ENCODE measurements around the genes ANKRD60 and RAB22A.

DNA sequence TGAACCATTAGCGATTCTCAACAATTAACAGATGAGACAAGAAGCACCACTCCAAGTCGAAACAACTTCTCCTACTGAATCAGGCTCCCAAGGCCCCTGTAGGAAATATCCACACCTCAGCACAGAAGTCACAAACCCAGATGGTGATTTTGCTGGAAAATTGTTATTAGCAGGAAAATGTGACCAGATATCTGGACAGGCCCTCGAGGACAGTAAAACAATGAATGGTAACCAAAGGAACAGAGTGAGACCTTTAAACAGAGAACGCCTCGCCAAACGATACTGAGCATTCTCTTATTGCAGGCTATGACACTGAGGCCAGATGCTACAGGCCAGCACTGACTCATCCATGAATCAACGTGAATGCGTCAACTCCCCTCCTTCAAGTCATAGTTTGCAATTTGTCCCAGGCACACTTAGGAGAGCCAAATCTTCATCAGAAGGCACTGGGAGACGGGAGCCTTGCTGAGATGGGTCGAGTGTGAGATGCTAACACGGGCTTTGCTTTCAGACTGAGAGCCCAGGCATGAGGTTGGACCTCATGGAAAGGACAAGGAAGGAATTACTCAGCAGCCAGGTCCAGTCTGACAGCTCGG, 60.9 kb downstream of the BMP7 start:
- PRO-cap = bidirectional peak, plus-strand start at position 446 of the sequence, minus-strand start at position 214 of the sequence

DNA sequence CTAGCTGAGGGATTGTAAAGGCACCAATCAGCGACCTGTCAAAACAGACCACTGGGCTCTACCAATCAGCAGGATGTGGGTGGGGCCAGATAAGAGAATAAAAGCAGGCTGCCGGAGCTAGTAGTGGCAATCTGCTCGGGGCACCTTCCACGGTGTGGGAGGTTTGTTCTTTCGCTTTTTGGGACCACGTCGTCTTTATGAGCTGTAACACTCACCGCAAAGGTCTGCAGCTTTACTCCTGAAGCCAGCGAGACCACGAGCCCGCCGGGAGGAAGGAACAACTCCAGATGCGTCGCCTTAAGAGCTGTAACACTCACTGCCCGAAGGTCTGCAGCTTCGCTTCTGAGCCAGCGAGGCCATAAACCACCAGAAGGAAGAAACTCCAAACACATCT, 1.9 kb upstream of the RAE1 start:
- PRO-cap = no peak

DNA sequence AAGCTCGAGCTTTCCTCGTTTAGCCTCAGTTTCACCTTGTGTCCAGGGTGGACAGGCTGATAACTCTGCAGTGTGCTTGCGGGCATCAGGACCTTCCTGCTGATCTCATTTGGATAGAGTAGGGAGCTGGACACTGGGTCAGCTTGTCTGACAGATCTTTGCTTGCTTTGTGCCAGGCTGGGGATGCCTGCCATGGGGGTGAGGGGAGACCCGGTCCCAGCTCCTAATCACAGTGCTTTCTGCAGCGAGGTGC, 7.6 kb downstream of the RBM38 start:
- PRO-cap = no peak

DNA sequence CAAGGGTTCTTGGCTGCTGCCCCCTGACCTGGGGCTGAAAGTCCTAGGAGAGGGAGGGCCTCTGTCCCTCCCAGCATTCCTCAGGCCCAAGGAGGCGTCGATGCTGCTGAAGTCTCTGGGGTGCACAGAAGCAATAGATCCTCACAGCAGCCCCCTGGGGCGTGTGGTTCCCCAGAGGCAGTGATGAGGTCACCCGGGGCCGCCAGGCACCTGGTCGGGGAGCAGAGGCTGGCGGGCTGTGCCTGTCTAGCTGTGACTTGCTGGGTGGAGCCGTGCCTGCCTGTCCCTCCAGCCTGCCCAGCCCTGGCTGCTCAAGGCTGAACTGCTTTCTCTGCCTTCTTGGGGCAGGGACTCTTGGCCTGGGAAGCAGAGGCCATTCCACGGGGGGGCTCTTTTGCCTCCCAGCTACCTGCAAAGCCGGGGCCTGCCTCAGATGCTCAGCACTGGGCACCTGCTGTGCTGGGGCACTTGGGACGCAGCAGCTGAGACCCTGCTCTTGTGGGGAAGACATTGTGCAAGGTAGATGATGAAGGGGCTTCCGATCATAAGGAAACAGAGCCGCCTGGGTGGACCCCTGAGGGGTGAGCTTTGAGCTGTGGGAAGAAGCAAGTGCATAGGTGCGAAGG, 10.0 kb downstream of the RBM38 start:
- PRO-cap = no peak

DNA sequence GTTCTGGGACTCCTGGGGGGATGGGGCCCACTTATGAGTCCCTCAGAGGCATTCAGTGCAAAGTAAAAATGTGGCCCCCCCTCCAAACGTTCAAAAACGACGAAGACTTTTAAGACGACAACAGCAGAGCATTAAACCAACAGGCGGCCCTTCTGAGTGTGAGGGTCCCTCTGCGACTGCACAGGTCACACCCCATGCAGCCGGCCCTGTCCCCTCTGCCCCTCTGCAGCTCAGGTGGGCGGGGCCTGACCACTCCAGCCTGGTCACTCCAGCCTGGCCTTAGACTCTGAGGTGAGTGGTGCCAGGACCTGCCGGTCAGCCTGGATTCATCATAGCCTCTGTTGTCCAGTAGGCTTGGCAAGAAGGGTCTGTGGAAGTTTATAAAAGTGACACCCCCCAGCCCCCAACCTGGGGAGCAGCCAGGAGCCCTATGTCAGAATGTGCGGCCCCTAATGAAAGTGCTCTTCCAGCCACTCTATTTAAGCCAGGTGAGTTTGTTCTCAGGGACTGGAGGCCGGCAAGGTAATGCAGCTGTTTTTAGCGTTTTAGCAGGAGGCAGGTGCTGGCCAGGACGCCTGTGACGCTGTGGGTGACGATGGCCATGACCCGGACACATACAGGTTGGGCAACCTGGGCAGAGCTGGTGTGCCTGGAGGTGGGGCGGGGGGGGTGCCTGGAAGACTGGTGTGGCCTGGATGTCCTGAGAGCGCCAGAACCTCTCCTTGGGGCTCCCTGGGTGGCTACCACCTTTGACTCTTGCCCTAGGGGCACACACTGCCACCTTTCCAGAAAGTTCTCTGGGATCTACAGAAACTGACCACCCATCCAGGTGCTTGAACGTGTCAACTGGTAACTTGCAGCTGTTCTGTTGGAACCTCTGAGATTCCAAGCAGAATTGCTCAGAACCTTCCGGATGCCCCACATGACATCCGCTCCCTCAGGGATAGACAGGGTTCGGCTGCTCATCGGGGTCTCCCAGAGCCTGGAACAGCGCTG, 51.6 kb downstream of the RBM38 start:
- PRO-cap = no peak

- PRO-cap = no peak
These were observed 7.1 kb upstream of the CTCFL start for GRCh38 chr20:57531941-57532513.

- PRO-cap = no peak
These were observed 15.6 kb upstream of the PCK1 start for GRCh38 chr20:57545283-57545731.

DNA sequence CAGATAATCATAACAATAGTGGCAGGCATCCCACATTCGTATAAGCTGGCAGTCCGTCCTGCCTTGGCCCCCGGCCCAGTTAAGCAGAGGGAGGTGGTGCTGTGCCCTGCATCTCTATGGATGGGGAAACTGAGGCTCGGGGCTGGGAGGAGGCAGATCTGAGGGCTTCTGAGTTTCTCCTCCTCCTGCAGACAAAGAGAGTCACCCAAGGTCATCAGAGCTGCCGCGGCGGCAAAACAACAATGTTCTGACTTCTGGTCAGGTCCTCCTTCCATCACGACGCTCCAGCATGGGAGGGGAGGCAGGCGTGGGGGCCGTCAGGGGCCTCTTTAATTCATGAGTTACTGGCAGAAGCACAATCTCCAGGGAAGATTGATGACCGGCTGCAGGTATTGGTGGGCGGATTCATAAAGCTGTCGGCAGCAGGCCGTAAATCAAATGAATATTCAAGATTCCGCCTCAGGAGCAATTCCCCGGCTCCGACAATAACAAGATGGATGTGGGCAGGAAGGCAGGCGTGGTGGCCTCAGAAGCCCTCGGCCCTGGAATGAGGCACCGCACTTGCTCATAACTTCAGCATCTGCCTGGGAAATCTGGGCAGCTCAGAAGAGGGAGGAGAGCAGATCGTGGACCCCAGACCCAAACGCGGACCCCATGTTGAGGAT, 19.0 kb downstream of the PCK1 start:
- PRO-cap = no peak

GRCh38 chr20:57581630-57582218, 20.8 kb downstream of the PCK1 start:
- PRO-cap = no peak

GRCh38 chr20:57591800-57592769, 28.1 kb downstream of the ZBP1 start:
- PRO-cap = no peak

- PRO-cap = no peak
These were observed 4.7 kb upstream of the PMEPA1 start for GRCh38 chr20:57714440-57714903.

- PRO-cap = unidirectional peak, plus-strand start at chr20:57957769; unidirectional peak, plus-strand start at chr20:57957786
These were observed 193.1 kb upstream of the C20orf85 start for GRCh38 chr20:57957613-57957940.

GRCh38 chr20:57987580-57988053, 163.1 kb upstream of the C20orf85 start:
- PRO-cap = no peak

GRCh38 chr20:57999254-58000109, 151.2 kb upstream of the C20orf85 start:
- PRO-cap = bidirectional peak, plus-strand start at chr20:57999887, minus-strand start at chr20:57999633

DNA sequence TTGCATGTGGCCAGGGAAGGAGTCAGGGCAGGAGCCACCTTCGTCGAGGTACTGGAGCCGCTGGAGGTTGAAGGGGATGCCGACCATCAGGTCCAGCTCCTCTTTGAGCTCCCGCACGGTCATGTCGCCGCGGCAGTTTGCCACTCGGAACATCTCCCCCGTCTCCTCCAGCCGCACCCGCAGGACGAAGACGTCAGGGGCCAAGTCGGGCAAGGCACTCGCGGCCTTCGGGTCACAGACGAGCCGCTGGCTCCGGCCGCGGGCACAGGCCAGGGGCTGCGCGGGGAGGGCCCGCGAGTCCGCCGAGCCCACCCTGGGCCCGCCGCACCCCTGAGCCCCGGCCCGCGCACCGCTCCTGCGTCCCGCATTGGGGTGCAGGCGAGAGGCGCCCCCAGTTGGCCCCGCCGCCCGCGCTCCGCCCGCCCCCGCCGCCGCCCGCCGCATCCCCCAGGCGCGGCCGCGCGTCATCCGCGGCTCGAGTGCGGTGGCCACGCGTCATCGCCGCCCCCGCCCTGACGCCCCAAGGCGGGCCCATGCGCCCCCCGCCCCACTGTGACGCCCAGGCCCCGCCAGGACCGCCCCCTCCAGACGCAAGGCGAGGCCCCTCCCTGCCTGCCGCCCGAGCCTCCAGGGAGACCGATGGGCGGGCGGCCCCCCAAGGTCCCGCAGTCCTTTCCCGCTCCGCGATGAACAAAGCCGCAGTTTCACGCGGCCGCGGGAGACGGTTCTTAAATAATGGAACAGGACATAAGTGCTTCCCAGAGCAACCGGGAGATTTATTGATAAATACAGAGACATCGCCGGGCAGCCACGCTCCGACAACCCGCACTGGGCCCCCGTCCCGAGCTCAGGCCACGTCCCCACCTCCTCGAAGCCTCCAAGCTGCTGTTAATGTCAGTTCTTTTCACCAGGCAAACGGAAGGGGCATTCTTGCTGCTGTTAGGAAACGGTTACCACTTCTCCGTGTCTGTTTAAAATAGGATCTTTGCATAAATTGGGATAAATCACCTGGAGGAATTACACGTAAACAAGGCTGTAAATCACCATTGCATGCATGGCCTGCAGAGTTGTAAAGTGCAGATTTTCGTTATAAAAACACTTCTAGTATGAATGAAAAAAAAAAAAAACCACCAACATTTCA, at the start of gene ANKRD60:
Gene ANKRD60, minus strand, starts transcription at position 468 of the 1,141 bp plus-strand sequence.
- PRO-cap = unidirectional peak, minus-strand start at position 139 of the sequence; bidirectional peak, plus-strand start at position 668 of the sequence, minus-strand start at position 369 of the sequence

- PRO-cap = no peak
These were observed 8.5 kb upstream of the ANKRD60 start for GRCh38 chr20:58236888-58237457.

DNA sequence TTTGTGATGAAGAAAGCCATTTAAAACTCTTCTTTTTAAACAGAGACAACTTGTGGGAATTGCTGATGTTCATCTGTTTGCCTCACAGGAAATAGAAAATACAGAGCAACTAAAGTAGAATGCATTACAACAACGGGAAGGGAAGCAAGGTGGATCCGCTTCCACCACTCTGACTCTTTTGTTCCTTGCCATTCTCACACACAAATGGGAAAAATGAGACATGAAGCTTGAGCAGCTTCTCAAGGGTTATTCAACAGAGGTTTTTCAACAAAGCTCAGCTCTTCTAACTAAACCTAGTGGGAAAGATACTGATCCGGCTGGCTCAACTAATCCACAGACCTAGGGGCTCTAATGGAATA, 6.2 kb upstream of the RAB22A start:
- PRO-cap = no peak

DNA sequence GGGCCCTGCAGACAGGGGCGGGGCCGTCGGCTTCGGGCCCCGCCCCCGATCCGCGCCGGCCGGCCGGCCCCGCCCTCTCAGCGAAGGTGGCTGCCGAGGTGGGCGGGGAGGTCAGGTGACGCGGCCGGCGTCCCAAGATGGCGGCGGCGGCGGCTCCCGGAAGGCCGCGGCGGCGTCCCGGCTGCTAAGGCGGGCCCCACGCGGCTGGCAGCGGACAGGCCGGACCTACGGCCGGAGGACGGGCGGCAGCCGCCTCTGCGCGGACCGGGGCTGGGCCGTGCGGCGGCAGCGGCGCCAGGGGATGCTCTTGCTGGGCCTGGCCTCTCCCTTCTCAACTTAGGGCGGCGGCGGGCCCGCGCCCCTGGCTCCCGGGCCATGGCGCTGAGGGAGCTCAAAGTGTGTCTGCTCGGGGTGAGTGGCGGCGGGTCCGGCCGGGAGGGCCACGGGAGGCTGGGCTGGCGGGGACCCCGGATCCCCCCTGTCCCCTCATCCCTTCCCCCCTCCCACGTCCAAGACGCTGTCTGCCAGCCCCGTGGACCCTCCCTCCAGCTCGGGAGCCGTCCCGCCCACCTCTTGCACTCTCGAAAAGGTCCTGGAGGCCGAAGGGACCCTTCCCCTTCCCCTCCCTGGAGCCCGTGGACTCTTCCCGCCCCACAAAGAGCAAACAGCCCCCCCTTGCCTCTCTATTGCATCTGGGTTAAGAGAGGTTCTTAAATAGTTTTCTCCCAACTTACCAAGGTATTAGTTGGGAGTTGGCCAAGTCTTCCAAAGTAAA, at the start of gene RAB22A:
Gene RAB22A, plus strand, starts transcription at position 114 of the 775 bp plus-strand sequence.
- PRO-cap = bidirectional peak, plus-strand start at position 135 of the sequence, minus-strand start outside the sequence; bidirectional peak, plus-strand start at position 578 of the sequence, minus-strand start at position 526 of the sequence

DNA sequence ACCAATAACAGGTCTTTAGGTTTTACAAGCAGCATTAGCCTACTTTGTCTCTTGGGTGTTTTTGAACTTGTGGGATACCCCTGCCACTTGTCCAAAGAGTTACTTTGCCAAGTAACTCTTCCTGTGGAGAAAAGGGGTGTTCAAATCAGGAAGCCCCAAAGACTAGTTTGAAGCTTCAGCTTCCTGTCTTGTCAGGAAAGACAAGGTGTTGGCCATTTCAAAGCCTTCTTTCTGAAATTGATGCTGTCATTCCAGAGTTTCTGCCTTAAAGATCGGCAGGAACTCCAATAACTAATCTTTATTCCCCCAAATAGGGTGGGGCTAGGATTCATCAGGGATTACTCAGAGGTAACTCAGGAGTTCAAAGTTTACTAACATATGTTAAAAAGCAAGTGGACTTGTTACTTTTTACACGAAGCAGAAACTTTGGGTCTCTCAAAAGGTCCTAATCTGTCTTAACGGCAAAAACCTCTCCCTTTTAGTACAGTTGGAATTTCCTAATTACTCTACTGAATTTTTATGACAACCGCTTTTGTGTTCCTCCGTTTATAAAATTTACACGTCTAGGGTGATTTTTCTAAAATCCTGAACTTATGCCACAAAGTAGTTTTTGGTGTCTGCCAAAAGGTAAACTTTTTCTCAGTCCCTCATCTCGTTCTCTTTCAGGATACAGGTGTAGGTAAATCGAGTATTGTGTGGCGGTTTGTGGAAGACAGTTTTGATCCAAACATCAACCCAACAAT, 1.0 kb downstream of the RAB22A start:
- PRO-cap = unidirectional peak, minus-strand start at position 274 of the sequence

DNA sequence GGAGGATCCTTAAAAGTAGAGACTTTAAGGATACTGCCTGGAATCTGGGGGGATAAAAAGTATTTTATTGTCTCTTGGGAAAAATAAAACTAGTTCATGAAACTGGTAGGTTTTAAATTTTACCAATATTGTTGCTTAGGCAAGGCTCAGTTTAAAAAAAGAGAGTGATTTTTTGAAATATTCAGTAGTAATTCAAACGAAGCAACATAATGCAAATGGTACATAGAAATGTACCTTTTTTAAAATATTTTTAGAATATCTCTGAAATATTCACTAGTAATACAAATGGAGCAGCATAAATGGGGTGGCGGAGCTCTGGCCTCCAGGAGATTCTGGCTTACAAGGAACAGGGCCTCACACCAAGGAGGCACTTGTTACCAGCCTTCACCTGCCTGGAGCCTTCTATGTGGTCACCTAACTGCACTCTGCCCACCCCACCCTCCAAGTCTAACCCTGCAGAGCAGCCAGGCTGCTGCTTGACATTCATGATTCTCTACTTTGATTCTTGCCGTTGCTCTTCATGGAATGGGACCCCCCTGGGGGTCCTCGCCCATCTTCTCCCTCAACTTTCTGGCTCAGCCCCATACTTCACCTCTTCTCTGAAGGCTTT, 27.0 kb downstream of the RAB22A start:
- PRO-cap = no peak

Measured in vermiform appendix (tissue), 1 donor.